Thoracic aorta endothelial cell (primary cell): ENCODE measurements around the gene IGF1R.

DNA sequence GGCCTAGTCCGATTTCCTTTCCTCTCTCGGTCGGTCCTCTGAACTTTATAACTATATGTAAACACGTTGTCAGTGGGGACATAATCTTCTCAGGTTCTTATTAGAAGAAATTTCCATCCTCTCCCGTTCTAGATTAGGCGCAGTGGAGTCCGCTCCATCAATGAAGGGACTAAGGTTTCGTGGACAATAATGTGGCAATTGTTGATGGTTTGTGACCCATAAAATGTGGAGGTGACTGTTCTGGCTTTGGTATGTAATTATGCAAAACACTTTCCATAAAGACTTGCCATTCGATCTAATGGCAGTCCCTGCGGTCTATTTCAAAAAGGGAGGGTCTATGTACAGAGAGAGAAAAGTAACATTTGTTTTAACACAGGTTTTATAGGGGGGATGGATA, 31.9 kb downstream of the NR2F2 start:
- CAGE, long polyA plus RNA, result no peak

GRCh38 chr15:96416156-96417504, 86.1 kb downstream of the NR2F2 start:
- CAGE, long polyA plus RNA, result no peak

DNA sequence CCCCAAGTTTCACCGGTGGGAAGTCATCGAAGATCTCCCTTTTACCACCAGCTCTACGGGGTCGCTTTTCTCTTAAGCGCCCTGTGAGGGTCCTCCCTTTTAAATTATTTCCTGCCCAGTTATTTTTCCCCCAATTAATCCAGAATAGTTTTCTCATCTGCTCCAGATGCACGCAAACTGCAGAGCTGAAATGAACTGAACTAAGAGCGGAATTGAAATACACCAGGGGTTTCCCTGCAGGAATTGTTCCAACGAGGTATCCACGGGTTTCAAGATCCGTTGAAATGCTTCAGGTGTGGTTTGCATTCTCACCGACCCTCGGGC, 87.0 kb downstream of the NR2F2 start:
- CAGE, long polyA plus RNA, result no peak

DNA sequence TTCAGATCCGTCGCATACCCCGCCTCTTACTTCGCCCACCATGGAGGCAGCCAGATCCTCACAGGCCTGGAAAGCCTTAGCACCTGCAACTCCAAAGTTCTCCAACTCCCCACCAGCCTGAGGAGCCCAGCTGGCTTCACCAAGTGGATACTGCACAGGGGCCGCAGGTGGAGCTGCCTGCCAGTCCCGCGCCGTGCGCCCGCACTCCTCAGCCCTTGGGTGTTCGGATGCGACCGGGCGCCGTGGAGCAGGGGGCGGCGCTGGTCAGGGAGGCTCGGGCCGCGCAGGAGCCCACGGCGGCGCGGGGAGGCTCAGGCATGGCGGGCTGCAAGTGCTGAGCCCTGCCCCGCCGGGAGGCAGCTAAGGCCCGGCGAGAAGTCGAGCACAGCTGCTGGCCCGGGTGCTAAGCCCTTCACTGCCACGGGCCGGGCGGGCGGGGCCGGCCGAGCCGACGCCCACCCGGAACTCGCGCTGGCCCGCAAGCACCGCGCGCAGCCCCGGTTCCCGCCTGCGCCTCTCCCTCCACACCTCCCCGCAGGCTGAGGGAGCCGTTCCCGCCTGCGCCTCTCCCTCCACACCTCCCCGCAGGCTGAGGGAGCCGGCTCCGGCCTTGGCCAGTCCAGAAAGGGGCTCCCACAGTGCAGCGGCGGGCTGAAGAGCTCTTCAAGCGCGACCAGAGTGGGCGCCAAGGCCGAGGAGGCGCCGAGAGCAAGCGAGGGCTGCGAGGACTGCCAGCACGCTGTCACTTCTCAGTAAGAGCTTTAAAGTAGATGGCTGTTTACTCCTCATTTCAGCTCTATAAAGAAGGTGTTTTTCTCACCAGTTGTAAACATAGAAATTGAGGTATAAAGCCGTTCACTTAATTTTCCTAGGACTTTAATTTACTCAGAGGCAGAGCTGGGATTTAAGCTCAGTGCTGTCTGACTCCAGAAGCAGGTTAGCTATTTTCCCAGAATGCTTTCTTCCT, 653.8 kb downstream of the NR2F2 start:
- CAGE, long polyA plus RNA, result no peak

GRCh38 chr15:97970994-97971696, 10.6 kb downstream of the ARRDC4 start:
- CAGE, long polyA plus RNA, result no peak

- CAGE, long polyA plus RNA, result no peak
Observed at GRCh38 chr15:97977639-97978334, 17.3 kb downstream of the ARRDC4 start.

DNA sequence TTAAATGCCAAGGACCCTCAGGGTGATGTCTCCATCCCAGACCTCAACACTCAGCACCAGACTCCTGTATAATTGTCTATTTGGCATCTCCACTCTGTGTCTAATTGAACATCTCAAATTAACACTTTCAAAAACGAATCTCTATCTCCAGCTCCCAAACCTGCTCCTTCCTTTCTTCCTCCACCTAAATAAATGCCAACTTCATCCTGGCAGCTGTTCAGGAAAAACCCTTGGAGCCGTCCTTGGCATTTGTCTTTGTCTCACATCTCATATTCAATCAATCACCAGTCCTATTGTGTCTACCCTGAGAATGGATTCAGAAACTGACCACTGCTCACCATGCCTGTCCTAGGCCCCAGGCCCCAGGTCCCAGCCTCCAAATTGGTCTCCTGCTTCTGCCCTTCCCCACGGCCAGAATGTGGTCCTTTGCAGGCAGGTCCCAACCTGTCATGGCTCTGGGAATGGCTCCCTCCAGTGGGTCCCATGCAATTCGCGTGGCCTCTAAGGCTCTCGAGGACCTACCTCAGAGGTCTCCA, 56.4 kb downstream of the ARRDC4 start:
- CAGE, long polyA plus RNA, result no peak

DNA sequence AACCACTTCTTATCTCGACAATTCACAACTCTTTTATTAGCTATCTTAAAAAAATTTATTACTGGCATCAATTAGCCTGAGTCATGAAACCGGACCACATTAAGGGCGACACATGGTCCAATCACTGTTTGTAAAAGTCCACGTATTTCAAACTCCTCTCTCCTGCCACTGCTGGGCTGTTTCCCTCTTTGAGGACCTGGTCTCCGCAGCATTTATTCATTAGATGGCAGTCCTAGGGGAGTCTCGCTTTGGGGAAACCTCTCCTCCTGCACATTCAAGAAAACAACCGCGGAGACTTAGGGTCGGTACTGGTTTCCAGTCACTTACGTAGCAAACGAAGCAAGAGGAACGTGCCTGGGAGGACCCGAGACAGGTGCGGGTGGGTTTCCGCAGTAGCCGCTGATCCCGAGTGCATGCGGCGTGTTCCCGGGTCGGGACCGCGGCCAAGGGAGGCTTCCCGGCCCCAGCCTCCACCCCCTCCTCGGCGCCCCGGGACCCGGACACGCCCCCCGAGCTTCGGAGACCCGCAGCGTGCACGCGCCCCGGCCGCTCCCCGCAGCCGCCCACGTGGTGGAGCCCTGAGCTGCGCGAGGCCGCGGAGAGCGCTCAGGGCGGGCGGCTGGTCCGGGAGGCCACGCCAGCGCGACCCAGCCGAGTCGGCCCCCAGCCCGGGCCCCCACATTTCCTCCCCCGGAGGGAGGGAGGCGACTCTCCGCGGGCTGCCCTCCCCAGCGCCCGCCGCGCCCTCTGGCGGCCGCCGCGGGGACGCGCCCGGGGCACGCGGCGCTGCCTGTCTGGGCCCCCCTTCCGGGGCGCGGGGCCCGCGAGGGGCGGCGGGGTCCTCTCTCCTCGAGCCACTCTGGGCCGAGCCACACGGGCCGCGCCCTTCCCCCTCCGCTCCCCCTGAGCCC, 1.2 kb upstream of the IGF1R start:
- CAGE, long polyA plus RNA, result no peak

- CAGE, long polyA plus RNA, result no peak
Observed at GRCh38 chr15:98648435-98649216, at the start of gene IGF1R. TSS of gene IGF1R (plus strand) at chr15:98648539.

DNA sequence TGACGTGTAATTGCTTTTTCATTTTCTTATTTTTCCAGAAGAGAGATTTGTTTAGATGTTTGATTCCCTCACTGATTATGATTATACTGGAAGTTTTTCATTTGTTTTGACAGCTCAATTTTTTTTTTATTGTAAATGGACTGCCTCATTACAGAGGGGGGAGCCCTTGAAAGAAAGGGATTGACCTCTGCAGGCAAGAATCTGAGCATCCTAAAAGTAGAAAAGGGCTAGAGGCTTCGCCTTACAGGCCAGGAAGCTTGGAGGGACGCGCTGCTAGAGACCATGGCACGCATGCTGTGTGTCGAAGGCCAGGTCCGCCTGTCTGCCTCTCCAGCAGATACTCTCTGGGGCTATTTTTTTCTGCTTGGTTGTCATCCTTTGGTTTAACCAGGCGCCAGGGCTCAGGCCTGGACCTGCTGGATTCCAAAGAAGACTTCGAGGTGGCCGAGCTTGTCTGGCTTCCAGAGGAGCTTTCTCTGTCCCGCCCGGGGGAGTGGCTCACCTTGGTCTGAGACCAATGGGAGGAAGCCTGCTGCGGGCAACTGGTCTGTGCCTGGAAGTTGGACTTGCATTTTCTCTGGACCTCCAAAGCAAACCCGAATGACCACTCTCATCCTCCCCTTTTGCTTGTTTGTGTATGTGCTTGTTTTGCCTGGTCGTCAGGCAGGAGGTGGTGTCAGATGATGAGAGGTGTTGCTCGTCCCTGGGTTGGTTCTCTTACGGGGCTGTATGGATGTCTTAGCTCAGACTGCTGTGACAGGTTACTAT, 19.1 kb downstream of the IGF1R start:
- CAGE, long polyA plus RNA, result no peak

DNA sequence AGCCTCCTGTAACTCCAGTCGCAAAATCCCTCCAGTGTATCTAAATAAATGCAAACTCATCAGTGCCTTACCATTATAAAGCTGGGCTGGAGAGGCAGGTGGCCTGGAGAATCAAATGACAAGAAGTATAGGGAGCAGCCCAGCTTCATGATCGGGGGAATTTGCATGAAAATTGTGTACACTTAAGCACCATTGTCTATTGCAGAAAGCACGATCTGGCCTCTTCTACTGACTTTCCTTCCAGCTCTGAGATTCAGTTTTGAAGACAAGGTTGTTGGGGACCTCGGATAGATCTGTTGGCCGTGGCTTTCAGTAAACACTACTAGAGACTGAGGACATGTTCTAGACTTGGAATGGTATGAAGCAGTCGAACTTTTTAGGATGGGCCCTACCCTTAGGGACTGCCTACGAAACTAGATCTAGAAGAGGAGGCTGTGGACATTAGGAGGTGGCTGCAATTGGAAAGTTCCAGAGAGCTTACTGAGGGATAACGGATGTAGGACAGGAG, 71.8 kb downstream of the IGF1R start:
- CAGE, long polyA plus RNA, result no peak

GRCh38 chr15:98775148-98775990, 127.0 kb downstream of the IGF1R start:
- CAGE, long polyA plus RNA, result no peak

GRCh38 chr15:98800982-98801766, 152.8 kb downstream of the IGF1R start:
- CAGE, long polyA plus RNA, result no peak

DNA sequence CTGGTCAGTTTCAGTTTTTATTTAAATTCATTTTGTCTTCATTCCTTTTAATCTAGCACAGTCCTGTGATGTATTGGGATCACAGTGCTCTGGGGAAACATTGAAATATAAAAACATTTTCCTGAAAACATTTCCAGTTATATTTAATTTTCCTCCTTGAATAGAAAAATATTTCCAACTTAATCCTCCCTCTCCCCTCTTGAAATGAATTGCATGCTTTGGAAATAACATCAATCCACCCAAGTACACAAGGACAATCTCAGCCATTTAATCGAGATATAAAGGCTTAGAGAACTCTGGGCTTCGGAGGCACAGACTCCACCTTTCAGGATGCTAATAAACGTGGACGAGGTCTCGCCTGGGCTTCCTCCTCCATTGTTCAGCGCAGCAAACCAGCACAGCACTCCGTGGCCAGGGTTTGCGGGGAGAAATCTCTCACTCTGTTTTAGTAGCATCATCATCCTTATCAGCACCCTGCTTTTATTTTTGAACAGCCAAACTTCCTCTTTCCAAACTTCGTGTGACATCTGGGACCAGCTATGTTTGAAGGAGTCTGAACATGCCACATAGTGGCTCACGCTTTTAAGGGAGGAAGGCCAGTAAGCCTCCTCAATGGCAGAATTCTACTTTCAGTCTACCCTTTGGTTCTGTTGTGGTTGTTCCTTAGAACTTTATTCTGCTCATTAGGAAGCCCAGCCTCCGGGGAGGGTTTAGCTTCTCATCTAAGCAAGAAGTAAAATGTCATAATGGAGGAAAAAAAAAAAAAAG, 149.1 kb downstream of the PGPEP1L start:
- CAGE, long polyA plus RNA, result no peak

DNA sequence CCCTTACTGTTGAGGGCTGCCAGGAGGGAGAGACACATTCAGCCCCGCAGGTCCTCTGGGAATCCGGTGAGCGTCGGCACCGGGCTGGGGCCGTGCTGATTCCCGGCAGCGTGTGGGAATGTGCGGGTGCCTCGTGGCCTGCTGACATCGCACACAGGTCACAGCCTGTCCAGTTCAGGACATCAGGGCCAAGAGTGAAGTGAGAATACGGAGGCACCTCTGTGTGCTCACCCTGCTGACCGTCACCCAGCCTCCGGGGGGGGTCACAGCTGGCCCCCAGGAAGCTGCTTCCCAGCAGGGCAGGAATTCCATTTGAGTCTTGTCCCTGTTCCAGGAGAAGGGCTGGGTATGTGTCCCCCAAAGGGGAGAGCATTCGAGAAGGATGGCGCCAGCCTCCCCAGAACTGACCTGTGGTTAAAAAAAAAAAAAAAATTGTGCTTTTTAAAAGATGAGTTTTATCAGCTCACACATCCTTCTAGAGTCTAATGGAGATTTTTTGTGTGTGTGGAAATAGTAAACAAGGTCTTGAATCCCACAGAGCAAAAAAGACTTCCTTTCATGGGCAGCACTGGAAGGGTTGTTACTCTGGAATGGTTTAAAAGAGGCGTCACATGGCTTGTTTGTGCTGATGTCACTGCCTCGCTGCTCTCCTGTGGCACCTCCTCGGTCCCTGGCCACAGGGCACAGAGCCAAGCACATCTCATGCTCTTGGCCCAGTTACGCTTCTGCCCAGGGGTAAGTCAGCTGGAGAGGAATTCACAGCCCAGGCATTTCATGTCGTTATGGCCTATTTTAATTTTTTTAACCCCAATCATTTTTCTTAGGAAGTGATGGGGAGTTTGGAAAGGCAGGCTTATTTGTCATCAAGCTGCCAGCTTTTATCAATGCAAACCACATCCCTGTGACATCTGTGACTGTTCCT, 53.4 kb downstream of the PGPEP1L start:
- CAGE, long polyA plus RNA, result no peak

GRCh38 chr15:98961872-98962881, 45.4 kb downstream of the PGPEP1L start:
- CAGE, long polyA plus RNA, result no peak

DNA sequence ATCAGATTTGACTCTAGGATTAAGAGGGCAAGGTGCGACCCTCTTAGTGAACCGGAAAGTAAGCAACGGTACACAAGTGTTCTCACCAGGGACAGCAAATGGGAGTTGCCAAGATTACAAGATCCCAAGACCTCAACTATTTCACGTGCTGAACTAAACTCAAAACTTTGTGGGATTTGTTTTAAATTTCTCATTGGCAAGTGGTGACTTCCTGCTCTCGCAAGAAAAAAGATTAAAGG, 2.1 kb upstream of the PGPEP1L start:
- CAGE, long polyA plus RNA, result no peak

DNA sequence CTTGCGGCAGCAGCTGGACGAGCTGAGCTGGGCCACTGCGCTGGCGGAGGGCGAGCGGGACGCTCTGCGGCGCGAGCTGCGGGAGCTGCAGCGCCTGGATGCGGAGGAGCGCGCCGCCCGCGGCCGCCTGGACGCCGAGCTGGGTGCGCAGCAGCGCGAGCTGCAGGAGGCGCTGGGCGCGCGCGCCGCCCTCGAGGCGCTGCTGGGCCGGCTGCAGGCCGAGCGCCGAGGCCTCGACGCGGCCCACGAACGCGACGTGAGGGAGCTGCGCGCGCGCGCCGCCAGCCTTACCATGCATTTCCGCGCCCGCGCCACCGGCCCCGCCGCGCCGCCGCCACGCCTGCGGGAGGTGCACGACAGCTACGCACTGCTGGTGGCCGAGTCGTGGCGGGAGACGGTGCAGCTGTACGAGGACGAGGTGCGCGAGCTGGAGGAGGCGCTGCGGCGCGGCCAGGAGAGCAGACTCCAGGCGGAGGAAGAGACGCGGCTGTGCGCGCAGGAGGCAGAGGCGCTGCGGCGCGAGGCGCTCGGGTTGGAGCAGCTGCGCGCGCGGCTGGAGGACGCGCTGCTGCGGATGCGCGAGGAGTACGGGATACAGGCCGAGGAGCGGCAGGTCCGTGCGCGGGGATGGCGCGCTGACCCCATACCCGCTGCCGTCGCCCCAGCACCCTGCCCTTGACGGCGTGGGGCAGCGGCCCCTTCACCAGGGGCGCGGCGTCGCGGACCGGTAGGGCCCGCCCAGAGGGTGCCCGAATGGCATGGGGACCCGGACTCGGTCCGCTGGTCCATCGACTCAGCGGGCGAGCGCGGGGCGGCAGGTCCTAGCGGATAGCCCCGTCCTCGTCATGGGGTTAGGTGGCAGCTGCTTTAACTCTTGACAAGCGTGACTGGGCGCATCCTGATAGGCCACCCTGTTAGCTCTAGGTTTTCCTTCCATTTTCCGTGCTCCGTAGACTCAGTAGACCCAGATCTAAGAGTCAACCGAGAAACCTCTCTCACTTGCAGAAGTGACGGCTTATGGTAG, 829 bp downstream of the SYNM start:
- CAGE, long polyA plus RNA, result no peak

DNA sequence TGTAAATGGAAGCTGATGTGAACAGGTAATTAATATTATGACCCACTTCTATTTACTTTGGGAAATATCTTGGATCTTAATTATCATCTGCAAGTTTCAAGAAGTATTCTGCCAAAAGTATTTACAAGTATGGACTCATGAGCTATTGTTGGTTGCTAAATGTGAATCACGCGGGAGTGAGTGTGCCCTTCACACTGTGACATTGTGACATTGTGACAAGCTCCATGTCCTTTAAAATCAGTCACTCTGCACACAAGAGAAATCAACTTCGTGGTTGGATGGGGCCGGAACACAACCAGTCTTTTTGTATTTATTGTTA, 30.2 kb downstream of the SYNM start:
- CAGE, long polyA plus RNA, result no peak

DNA sequence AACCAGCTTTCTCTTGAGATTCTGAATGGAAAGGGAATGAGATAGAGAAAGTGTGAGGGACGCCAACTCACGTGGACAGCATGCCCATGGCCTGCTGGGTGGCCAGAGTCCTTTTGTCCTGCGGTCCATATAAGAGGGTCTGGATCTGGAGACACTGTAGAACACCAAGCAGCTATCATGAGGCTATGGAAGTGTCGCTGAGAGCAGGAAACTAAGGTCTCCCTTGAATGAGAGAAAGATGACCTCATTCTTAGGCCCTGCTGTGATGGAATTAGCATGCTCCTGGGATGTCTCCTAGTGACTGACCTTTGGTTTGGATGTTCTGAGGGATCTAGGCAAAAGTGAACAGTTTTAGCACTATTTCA, 34.3 kb downstream of the SYNM start:
- CAGE, long polyA plus RNA, result no peak